Colon Carcinoma Metastatic in the Lung (tissue), 2 donors: ENCODE measurements around the gene RUNX1.

- PRO-cap, 2 experiments: no peak in any of the 2 experiments
Measured at GRCh38 chr21:35048648-35049758, at the start of gene RUNX1. TSS of gene RUNX1 (minus strand) at chr21:35049302.

DNA sequence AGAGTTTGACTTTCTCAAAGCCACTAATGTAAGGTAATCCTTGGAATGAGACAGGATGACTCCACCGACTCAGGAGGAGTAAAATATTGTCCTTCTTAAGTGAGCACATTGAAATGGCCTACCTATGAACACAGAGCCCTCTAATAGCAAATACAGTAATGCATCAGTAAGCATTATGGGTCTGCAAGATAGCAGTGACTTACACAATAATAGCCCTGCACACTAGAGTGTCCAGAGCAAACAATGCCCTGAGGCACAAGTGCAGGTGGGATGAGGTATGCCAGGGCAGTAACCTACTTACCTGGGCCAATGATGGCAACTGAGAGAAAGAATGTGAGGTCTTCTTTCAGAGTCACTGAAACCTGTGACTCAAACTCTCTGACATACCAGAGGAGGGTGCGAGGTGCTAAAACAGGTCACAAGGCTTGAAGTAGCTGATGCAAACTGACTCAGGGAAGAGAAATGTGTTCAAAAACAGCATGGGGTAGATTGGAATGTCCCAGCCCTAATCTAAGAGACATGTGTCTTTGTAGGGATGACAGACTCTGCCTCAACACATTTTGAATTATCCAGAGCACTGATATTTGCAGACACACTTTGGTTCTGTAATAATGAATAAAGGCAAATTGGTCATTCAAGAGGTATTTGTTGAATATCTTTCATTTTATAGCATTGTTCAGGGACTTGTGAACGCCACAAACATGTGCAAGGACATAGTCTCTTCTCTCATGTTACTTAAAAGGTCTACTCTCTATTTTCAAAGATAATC, 168.5 kb upstream of the RUNX1 start:
- PRO-cap, 2 experiments: no peak in any of the 2 experiments

- PRO-cap, 2 experiments: no peak in any of the 2 experiments
Measured at GRCh38 chr21:35227116-35227773, 178.1 kb upstream of the RUNX1 start.

DNA sequence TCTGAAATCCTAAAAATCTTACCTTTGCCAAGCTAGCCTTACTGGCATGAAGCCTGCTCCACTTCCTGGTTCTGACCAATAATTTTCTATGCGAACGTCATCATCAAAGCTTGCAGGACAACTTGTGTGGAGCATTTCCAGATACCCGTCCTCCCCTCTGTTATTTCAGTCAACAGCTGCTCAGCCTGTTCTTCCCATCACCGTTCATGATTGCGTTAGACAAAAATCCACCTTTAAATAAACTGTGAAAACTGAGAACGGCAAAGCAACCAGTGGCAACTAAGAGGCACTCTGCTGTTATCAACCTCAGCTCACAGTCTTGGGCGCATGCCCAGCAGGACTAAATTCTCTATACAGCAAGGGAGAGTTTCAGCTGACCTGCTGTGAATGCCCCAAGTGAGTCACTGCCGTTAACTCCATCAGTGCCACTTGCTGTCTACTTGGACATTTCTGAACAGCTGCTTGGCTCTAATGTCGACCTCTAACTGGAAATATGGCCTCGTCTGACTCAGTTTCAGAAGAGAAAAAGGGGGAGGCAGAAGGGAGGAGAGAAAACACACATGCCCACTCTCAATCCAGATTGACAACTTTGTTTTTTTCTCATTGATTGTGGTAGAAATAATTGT, 207.5 kb upstream of the RUNX1 start:
- PRO-cap, 2 experiments: peak in 1 of 2 experiments; most common minus-strand start position 208 of the sequence (in 1)

GRCh38 chr21:35499269-35499471, 450.1 kb upstream of the RUNX1 start:
- PRO-cap, 2 experiments: no peak in any of the 2 experiments

GRCh38 chr21:35886870-35887520, 173.3 kb downstream of the SETD4 start:
- PRO-cap, 2 experiments: no peak in any of the 2 experiments

DNA sequence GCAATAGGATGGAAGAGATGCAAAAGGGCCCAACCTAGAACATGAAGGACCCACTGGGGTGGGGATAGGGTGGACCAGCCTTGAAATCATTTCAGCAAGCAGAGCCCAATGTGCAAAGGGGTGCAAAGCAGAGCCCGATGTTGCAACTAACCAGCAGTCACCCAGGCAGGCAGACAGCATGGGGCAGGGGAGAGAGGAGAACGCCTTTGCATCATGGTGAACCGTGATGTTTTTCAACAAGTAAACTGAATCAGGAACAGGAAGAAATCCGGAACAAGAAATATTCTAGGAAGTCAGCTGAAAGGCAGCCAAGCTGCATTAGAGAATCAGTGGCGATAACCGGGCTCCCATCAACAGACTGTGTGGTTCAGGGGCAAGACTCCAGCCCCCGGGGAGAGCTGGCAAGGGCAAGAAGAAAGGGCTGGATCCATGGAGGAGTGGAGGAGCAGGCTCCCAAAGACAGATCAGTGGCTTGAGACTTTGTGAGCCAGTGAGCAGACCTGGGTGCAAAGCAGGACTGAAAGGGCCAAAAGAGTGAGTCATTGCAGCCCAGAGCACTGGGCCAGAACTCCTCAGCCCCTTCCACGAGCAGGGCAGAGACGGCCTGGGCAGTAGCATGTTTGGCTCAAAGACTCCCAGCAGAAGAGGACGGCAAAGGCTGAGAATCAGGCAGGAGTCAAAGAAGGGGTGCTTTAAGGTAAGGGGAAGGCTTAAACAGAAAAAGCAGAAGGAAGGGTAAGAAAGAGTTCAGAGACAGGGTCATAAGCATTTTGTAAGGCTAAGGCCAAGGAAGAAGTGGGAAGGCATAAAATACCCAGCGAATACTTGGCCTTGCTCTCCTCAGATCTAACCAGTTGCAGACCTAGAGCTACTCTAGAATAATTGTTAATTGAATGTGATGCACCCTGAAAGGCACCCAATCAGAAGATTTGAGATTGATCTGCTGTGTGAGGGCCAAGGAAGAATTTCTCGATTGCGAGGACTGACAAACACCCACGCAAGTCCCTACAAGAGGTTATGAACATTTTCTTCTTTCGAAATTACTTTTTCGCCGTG, 155.0 kb downstream of the SETD4 start:
- PRO-cap, 2 experiments: no peak in any of the 2 experiments

DNA sequence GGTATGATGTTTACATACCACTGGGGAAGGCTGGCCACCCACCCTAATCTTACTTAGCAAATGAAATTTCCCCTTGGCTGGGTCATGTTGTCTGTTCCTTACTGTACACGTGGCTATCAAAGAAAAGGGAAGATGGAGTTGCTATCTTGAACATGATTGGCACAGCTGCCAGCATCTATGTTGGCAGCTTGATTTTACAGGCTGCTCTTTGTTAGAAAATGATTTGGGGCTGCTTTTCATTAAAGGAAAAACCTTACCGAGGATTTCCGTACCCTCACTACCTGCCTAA, 96.3 kb downstream of the SETD4 start:
- PRO-cap, 2 experiments: no peak in any of the 2 experiments

- PRO-cap, 2 experiments: no peak in any of the 2 experiments
Measured at GRCh38 chr21:36004909-36005831, 55.2 kb downstream of the SETD4 start.

GRCh38 chr21:36078996-36079572, 9.3 kb downstream of the CBR1 start:
- PRO-cap, 2 experiments: no peak in any of the 2 experiments

DNA sequence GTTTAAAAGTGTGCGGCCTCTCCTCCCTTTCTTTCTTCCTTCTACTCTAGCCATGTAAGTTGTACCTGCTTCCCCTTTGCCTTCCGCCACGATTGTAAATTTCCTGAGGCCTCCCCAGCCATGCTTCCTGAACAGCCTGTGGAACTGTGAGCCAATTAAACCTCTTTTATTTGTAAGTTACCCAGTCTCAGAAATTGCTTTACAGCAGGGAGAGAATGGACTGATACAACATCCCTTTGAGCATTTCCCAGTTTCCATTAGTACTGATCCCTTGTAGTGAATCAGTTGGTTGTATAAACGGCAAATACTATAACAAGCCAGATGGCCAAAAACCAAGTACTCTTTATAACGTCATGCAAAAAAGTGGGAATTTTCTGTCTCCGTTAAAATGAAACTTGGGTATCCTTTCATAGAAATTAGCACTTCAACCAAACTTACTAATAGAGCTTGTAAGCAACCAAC, 10.2 kb downstream of the CBR1 start:
- PRO-cap, 2 experiments: no peak in any of the 2 experiments

- PRO-cap, 2 experiments: no peak in any of the 2 experiments
Measured at GRCh38 chr21:36230210-36231050, 73.8 kb downstream of the DOP1B start.

DNA sequence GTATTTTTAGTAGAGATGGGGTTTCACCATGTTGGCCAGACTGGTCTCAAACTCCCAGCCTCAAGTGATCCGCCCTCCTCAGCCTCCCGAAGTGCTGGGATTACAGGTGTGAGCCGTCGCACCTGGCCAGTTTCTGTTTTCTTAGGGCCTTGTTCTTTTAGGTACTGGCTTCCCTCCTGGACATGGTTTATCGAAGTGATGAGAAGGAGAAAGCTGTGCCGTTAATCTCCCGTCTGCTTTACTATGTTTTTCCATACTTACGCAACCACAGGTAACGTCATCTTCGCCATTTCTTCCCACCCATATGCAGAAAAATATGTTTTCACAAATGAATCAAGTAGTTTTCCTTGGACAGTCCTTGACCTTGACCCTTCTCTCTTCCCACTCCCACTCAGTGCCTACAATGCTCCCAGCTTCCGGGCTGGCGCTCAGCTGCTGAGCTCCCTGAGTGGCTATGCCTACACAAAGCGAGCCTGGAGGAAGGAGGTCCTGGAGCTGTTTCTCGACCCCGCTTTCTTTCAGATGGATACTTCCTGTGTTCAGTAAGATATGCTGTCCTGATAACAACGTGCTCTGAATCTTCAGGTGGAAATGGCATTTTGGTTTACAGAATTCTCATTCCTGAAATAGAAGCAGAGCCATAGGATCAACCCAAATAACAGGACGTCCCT, 42.0 kb upstream of the MORC3 start:
- PRO-cap, 2 experiments: no peak in any of the 2 experiments

GRCh38 chr21:36382407-36382606, 2.9 kb upstream of the CHAF1B start:
- PRO-cap, 2 experiments: no peak in any of the 2 experiments

DNA sequence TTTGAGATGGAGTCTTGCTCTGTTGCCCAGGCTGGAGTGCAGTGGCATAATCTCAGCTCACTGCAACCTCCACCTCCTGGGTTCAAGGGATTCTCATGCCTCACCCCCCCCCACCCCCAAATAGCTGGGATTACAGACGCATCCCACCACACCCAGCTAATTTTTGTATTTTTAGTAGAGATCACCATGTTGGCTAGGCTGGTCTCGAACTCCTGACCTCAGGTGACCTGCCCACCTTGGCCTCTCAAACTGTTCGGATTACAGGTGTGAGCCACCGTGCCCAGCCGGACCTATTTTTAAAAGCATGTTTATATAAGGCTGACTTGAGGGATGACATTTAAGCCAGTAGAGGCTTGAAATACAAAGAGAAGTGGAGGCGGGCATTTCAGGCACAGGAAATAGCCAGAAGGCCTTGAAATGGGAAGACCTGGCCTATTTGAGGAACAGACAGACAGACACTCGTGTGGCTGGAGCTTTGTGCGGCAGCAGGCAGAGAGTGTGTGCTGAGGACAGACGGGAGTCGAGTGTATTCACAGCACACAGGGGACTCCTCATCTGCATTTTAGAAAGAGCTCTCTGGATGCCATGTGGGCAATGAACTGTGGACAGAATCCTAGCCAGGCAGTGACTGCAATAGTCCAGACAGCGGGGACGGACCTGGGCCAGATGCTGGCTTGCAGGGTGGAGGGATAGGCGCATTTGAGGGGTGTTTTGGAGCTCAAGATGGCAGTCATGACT, 43.4 kb downstream of the CHAF1B start:
- PRO-cap, 2 experiments: peak in 1 of 2 experiments; most common plus-strand start position 454 of the sequence (in 1)

DNA sequence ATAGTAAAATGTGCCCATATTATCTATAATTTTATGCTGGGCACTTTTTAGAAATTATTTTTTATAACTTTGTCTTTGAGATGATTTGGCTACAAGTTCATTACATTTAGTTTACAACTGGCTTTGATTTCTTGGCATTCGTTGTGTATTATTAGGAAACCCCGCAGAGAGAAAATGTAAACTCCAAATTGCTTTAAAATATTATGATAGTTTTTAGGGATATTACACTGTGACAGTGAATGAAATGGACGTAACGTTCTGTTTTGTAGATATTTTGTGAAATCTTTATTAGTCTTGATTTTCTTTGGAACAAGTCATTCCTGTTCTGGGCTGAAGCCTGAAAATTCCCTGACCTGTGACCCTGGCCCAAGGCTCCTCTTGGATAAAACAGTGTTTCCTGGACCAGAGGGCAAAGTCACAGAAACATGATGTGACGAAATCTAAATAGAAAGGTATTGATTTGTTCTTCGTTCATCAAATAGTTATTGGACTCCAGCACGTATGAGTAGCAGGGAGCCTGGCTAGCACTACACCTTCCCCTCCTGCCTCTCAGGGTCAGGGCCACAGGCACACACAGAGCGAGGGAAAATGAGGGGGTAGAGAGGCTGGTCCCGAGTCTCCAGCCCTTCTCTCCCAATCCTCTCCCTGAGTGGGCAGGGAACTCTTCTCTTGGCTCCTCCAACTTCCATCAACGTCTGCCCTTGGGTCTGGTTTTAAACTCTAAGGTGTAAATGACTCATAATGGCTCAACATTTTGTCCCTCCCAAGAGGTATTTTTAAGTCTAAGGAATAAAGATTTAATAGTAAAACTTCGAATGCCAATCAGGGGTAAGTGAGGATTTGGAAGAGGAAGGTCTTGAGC, 1.7 kb upstream of the CLDN14 start:
- PRO-cap, 2 experiments: no peak in any of the 2 experiments

- PRO-cap, 2 experiments: no peak in any of the 2 experiments
Measured at GRCh38 chr21:36508771-36509436, 29.0 kb upstream of the CLDN14 start.

GRCh38 chr21:36706005-36706669, 7.2 kb downstream of the SIM2 start:
- PRO-cap, 2 experiments: no peak in any of the 2 experiments

GRCh38 chr21:36719569-36720198, 20.8 kb downstream of the SIM2 start:
- PRO-cap, 2 experiments: peak in 1 of 2 experiments; most common minus-strand start chr21:36719667 (in 1)

DNA sequence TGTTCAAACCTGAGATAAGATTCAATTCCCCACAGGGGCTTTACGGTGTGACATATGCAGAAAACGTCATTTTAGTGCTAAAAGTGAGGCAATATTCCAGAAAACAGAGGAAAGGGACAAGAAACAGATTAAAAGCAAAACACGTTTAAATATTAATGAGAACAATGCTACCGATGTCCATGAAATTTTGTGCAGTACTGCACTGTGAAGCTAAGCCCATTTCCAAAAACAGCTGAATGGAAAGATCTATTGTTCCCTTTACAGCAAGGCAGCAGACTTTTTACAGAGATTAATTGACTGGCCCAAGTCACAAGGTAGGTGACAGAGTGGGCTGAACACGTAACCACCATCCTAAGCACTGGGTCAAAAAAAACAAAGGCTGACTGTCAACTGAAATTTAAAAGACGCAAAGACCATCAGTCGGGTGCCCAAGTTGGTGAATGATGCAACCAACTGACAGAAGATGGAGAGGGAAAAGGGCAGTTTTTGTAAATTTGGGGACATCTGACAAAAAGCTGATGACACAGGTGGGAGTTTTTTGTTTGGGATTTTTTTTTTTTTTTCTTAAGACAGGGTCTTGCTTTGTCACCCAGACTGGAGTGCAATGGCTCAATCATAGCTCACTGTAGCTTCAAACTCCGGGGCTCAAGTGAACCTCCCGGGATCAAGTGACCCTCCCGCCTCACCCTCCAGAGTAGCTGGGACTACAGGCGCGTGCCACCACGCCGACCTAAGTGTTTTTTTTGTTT, 1.1 kb downstream of the HLCS start:
- PRO-cap, 2 experiments: no peak in any of the 2 experiments